ENCODE measurements around the genes THAP10 and THSD4.

GRCh38 chr15:70504037-70505200 is 258.9 kb downstream of the UACA start:
- PRO-cap: unidirectional peak, minus-strand start at chr15:70504878

DNA sequence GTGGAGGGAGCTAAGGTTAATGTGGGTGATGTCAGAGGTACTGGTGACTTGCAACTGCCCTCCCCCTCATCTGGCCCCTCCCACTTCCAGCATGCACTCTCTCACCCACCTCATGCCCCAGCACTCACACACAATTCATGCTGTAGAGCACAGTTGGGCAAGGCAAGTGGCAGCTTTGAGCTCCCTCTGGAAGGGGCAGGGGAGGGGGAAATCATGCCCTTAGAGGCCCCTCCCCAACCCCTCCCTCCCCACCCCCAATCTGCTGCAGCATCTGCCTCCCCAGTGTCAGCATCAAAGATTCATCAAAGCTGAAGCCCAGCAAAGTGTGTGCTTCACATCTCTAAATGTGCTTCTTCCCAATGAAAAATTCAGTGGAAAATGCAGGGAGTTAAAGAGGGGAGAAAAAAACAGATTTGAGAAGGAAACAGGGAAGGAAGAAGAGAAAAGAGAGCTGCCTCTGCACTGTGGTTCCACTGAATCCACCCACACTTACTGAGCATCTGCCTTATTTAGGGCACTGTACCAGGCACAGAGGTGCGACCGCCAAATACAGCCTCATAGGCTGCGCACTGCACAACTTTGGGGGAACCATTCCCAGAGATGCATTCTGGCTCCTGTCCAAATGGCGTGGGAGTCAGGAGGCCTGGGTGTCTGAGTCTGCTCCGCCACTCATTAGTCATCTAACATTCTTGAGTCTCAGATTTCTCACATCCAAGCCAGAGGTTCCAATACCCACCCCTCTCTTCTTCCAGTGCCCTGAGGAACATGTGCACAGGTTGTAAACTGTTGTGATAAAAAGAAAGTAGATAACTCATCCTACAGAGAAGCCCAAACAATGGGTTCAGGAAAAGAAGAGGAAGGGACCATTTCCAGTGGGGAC is 254.9 kb downstream of the UACA start:
- PRO-cap: no peak

DNA sequence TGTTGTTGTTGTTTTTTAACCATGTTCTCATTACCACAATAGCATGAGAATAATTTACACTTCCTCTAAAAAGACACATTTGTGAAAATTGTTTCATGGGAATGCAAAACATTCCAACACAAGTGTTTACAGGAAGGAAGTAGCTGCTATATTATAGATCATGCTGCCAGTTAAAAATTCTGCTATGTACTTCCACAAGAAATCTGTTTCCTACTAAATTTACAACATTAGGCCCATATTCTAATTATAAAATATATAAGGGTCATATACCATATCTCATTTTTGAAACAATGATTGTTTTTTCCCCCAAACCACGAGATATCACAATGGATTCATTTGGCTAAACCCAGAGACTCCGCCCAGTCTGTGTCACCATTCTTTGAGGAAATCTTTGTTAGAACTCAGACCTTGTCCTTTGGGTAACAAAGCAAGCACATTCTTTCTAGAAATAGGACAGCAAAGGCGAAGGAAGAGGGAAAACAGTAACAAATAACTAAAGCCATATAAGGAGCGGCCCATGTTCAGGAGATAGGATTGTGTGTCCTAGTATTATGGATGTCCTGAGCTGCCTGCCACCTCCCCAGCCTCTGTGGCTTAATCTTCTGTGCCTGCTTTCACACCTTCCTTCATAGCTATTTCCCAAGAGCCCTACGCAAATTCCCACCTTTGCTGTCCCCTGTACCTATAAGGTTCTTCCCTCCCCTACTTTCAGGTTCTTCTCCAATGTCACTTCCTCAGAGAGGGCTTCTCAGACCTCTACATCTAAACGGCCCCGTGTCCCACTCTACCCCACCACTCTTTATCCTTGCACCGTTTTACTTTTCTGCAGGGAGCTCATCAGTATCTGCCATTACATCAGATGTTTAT is 59.9 kb downstream of the UACA start:
- PRO-cap: no peak

DNA sequence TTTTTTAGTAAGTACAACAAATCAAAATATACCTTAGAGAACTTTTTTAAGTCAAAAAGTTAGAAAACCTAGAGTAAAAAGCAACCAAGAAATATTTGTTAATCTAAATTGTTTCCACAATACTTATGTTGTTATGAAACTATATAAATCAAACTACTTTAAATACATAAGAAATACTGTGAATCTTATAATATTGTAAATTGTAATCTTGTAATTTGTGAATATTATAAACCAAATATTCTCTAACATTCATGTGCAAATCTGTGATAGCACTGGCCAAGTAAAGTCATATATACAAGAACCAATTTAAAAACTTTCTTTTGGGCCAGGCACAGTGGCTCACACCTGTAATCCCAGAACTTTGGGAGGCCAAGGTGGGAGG is 23.4 kb downstream of the UACA start:
- PRO-cap: no peak

DNA sequence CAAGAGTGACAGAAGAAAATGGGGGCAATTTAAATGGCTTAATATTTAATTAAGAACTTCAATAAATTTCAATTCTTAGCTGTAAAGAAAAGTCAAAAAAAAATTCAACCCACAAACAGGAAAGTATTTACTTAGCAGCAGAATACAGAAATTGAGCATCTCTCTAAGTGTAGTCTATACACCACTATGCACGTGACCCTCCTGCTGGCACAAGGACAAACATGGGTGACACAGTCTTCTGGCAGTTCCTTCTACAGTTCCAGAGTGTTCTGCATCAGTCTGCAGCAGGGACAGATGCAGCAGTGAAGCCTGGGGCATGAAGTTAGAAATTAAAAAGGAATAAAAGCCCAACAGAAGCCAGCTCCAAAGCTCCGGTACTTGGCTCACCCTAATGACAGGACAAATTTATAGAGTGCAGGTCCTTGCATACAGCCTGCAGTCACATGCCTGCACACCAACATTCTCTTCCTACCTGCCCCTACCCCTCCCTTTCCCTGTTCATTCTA is 15.2 kb downstream of the UACA start:
- PRO-cap: no peak

- PRO-cap: no peak
Observed at GRCh38 chr15:70750117-70751059, 13.0 kb downstream of the UACA start.

GRCh38 chr15:70794885-70795127 is 31.4 kb upstream of the UACA start:
- PRO-cap: no peak

DNA sequence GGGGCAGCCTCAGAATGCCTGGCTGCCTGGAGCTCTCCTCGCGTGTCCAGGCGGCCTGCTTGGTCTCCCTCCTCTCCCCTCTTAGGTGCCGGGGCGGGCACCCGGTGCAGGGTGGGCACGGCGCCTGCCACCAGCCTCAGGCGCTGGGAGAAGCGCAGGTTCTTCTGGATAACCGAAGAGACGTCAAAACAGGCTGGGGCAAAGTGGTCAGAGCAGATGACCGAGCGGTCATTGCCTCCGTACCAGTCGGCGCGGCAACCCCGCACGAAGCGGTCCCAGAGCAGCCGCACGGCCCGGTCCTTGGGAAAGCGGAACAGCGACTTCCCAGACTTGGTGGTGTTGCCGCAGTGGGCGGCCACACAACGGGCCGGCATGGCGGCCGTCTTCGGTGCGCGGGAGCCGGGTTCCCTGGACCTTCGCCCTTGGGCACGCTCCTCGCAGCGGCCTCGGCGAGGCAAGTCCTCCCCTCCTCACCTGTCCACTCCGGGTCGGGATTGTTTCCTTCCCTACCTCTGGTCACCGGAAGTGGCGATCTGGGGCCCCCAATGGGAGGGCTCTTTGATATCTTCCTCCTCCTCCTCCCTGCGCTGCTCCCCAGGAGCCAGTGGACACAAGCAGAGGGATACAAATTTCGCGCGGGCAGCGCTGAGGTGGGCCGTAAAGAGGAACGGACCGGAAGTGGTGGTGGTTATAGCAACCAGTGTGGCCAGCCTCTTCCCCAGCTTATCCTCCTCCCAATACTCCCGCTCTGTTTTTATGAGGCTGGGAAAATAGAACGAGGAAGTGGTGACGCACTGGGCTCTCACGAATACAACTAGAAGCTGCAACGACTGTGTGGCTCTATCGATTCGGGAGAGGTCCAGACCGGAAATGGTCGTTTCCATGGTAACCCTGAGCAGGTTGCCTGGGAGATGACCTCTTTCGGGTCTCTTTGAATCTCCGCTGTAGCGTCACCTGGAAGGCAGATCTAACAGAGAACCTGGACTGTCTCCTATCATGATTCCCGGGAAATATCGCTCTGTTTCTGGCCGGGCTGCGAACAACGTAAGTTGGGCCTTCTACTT is at the start of gene THAP10:
THAP10 (minus strand) TSS at position 535 of the 1,064 bp plus-strand sequence.
- PRO-cap: no peak

- PRO-cap: no peak
Observed at GRCh38 chr15:70892963-70893431, 371 bp downstream of the LRRC49 start.

- PRO-cap: no peak
Observed at GRCh38 chr15:70902338-70902607, 9.6 kb downstream of the LRRC49 start.

GRCh38 chr15:71112472-71112844 is 2.8 kb upstream of the THSD4 start:
- PRO-cap: no peak

DNA sequence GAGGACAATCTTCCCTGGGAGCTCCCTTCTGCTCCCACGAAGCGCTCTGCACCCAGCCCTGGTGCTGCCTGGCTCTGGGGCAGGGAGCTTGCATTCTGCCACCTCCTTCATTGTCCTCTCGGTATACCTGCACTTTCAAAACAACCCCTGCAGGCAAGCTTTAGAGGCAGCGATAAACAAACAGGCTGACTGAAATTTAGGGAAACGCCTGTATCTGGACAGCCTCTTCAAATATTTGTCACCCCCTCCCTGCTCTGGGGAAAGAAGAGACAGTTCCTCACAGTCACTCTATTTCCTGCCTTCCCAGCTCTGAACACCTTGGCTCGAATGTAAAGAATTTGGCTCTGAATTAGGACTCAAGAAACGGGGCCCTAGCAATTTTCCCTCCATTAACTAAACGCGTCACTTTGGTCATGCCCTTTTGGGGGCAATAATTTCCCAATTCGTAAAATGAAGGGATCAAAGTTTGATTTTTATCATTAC is 991 bp upstream of the THSD4 start:
- PRO-cap: no peak

- PRO-cap: unidirectional peak, plus-strand start at chr15:71115408
Observed at GRCh38 chr15:71115193-71116017, at the start of gene THSD4. THSD4 (plus strand) TSS chr15:71115471.

- PRO-cap: no peak
Observed at GRCh38 chr15:71116866-71117405, 1.7 kb downstream of the THSD4 start.

- PRO-cap: no peak
Observed at GRCh38 chr15:71202551-71203201, 87.4 kb downstream of the THSD4 start.

DNA sequence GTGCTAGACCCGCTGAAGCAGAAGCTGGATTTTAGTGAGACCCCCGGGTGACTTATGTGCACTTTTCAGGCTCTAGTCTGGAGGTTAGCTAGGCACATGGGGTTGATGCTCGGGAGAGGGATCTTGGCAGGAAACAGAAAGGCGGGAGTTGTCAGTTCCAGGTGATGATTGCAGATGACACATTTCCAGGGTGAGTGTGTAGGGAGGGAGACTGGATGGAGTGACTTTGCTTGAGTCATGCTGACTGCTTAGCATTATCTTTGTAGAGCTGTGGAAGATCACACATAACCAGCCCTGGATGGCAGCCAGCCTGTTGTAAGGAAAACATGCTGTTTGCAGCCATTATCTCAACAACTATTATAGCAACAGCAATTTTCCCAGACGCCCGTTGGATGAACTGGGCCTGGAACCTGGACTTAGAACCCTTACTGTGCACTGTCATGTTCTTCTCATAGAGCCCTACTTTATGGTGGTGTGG is 122.4 kb downstream of the THSD4 start:
- PRO-cap: no peak

DNA sequence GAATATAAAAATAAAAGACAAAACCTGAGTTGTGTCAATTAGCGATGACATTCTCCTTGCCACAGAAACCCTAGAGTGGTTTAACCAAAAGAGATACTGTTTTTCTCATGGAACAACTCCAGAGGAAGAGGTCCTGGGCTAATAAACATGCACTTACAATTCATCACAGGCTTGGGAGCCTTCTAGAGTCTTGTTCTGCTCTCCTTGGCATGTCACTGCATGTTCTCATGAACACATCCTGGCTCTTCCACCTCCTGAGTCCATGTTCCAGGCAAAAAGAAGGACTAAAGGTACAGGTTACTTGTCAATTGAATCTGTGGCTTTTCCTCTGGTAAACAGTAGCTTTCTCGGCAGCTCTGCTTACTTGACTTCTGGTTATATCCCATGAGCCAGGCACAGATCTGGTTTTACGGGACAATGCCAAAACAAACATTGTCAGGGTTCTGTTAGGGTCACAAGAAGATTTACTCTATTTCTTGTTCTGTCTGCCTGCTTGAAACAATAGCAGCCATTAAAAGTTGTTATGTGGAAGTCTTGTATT is 332.5 kb downstream of the THSD4 start:
- PRO-cap: no peak

DNA sequence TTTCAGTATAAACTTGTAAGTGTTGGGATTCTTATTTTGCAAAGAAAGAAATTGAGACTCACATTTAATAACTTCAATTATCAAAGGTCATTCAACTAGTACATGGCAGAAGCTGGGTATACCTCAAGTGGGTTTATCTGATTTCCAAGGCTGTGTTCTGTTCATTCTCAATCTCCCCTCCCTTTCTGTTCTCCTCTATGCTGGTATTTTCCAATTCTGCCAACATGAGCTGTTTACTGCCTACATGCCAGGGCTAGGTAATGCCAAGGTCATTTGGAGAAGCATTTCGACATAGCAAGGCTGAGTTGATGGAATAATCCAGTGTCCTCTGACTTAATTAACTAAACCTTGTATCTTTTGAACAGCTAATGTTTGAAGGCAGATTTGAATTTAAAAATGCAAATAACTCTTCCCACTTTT is 309.1 kb upstream of the NR2E3 start:
- PRO-cap: no peak

DNA sequence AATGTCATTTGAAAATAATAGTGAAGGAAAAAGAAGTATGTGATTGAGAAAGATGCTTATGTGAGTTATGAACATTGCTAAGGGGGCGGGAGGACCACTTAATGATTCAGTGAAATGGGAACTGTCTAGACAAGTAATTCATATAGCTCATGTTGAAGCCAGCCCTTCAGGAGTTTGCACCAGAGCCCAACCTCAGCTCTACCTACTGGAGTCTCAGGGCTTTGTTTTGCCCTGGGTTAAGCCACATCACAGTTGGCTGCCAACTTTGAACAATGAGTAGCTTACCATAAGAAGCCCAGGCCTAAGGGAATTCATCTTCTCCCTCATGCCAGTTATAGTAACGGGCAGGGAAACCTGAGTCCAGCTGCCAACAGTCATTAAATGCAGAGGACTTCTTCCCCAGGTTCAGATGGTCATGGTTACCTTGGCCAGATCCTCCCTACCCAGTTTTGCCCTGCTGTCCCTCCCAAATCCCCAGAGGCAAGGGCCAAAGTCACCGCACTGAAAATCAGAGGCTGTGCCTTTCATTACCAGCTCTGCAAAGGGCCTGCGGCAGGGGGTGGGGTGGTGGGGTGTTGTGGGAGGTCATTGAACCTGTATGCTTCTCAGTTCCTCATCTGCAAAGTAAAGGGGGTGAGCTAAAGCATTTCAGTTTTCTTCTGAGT is 302.2 kb upstream of the NR2E3 start:
- PRO-cap: no peak

GRCh38 chr15:71622457-71623035 is 187.8 kb upstream of the NR2E3 start:
- PRO-cap: no peak

Measured in jejunum (tissue), 1 donor.